Jurkat, Clone E6-1 (cell line): ENCODE measurements around a stretch of chr1.

GRCh38 chr1:174938414-174939192 is 61.1 kb upstream of the CACYBP start:
- RRBS, result no CpG with 5 or more reads among the region's 7 CpGs

DNA sequence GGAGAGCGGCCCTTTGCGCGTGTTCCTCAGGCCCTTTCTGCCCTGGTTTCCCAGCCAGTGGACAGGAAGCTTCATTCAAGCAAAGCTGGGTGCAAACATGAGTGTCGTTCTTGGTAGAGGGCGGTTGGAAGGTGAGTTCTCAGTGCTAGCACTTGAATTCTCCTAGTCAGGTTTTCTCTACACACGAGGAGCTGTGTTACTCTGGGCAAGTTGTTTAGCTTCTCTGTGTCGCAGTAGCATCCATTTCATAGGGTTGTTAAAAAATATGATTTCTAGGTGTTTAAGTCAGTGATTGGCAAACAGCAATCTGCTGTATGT is 681 bp downstream of the CACYBP start:
- RRBS, result no CpG with 5 or more reads among the region's 7 CpGs

DNA sequence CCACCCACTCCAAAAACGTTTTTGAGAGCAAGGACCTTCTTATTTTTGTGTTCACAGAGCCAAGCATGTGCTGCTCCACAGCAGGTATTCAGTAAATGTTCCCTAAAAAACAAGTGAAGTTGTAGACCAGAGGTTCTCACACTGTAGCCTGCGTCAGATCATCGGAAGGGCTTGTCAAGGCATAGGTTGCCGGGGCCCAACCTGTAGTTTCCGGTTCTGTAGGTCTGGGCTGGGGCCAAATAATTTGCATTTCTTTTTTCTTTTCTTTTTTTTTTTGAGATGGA is 50.3 kb downstream of the KIAA0040 start:
- RRBS, result no CpG with 5 or more reads among the region's 5 CpGs

DNA sequence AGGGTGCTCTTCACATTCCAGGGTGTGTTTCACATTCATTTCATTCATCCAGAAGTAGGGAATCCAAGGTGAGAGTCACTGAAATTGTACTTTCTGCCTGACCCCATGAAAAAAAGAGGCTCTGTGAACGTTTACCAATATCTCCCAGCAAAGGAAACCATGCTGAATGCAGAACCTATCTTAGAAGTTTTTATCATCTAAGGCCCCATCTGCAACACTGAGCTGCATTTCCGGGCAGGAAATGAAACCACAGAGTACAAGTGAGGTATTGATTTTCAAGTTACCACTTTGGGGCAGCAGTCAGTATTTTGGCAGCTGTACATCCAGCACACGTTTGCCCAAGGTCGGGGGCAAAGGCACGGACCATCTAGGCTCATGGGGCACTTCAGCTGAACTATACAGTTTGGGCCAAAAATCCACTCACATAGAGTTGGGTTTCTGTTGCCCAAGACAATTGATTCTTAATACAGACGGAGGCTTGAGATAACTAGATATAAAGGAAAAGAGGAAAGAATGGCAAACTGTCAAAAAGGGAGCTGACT is 16.6 kb upstream of the KIAA0040 start:
- RRBS, result no CpG with 5 or more reads among the region's 6 CpGs

DNA sequence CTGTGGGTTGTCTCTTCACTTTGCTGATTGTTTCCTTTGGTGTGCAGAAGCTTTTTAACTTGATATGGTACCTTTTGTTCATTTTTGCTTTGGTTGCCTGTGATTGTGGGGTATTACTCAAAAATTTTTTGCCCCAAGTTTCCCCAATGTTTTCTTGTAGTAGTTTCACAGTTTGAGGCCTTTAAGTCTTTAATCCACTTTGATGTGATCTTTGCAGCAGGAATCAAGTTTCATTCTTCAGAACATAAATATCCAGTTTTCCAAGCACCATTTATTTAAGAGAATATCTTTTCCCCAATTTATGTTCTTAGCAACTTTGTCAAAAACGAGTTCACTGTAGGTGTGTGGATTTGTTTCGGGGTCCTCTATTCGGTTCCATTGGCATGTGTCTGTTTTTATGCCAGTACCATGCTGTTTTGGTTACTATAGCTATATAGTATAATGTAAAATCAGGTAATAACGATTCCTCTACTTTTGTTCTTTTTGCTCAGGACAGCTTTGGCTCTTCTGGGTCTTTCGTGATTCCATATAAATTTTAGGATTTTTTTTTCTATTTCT is 81.8 kb downstream of the COP1 start:
- RRBS, result no CpG with 5 or more reads among the region's 5 CpGs

DNA sequence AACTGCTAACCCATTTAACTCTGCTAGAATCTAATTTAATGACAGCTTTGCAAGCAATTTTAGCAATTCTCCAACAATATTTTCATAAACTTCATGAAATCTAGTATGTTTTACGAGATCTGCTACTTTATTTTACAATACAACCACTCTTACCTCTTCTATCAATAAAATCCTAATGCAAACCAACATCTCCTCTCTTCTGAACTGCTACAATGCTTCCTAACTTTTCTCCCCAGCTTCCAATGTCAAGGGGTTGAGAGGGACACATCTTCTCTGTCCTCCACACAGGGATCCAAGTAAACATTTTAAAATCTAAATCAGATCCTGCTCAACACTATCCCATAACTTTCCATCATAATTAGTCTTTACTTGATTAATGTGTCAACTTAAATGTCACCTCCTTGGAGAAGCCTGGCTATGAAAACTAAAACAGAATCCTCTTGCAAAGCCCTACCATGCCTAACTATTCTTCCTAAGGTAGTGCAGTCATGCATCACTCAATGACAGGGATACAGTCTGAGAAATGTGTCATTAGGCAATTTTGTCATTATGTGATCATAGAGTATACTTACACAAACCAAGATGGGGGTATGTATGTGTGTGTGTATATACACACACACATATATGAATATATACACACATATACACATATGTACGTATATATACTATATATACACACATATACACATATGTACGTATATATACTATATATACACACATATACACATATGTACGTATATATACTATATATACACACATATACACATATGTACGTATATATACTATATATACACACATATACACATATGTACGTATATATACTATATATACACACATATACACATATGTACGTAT is 74.9 kb downstream of the COP1 start:
- RRBS, result no CpG with 5 or more reads among the region's 7 CpGs

- RRBS, result no CpG with 5 or more reads among the region's 5 CpGs
These were observed 32.0 kb downstream of the COP1 start for GRCh38 chr1:176174834-176175737.

GRCh38 chr1:176691645-176691964 is 228.6 kb downstream of the PAPPA2 start:
- RRBS, result no CpG with 5 or more reads among the region's 2 CpGs

DNA sequence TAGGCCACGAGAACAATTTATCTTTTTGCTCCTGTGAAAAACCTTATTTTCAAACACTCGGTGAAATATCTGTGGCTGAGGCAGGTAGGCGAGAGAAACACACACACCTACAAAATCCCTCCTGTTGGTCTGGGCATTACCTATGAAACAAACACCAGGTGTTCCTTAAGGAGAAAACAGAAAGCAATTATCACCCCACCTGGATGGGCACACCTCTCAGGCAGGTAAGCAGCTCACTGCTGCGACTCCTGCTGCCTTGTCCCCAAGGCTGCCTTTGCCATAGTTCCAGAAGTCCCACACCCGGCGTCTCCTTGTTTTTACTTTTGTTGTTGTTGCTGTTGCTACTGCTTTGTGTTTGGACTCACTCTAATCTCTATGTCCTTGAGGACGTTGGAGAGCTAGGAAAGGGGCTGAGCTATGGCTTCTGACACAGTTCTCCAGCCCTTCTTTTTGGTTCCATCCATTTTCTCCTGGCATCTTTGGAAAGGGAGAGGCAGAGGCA is 271.0 kb downstream of the ASTN1 start:
- RRBS, result no CpG with 5 or more reads among the region's 7 CpGs

DNA sequence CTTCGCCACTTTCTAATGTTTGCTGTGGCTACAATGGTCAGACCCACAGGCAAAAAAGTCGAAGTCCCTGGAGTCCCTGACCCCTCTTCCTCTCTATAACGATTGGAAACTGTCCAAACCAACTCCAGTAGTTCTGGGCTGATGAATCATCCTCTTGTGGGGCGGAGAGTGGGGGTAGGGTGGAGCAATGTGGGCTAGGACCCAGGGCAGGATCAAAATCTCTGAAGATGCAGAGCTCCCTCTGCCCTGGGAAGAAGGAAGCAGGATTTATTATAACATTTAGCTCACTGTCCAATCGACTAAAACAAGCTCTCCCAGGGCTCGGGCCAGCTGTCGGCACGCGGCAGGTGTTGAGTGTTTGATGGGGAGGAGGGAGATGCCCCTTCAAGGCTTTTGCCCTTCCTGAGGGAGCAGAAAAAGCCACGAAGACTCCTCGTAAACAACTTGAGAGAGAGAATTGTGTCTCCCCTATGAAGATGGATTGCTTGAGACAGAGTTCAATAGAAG is 85.7 kb downstream of the BRINP2 start:
- RRBS, result no CpG with 5 or more reads among the region's 11 CpGs

GRCh38 chr1:177650857-177651435 is 318.9 kb downstream of the SEC16B start:
- RRBS, result no CpG with 5 or more reads among the region's 3 CpGs

DNA sequence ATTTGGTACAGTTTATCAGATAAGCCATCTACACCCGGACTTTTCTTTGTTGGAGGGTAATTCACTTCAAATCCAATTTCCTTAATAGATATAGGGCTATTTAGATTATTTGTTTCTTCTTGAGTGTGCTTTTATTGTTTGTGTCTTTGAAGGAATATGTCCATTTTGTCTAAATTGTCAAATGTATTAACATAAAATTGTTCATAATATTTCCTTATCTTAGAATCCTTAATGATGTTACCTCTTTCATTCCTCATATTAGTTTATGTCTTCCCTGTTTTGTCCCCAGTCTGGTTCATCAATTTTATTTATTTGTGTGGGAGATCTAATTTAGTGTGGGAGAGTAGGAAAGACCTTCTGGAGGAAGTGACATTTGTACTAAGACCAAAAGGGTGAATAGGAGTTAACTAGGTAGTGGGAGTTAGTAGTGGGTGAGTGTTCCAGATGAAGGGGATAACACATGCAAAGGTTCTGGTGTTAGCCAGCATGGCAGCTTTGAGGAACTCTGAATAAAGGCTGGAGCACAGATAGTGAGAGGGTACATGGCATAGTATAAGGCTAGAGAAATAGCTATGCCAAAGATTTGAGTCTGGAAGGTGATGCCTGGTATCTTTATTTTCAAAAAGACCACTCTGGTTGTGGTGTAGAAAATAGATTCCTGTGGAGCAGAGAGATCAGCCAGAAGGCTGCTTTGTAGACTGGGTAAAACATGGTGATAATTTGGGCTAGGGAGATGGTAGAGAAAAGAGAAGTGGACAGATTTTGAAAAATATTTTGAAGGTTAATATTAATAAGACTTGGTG is 21.4 kb downstream of the RASAL2 start:
- RRBS, result no CpG with 5 or more reads among the region's 1 CpG

DNA sequence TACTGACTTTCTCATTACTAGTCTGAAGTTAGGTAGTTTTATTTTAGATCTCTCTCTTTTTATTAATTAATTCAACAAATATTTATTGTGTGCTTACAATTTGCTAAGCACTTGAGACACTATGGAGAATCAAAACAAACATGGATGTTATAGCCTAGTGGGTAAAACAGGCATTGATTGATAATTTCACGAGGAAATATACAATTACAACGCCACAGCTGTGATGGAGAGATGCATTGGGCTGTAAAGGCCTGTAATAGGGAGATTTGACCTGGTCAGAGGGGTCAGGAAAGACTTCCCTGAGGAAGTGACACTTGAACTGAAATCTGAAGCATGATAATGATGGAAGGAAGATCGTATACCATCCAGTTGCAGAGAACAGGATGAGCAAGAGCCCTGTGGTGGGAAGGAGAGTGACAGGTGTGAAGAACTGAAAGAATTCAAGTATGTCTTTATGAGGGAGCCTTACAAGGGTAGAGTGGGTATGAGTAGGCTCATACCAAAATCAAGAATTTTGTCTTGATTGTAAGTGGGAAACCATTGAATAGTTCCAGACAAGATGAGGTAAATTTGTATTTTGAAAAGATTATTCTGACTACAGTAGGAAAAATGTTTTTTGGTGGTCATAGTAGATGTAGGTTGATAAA is 129.3 kb downstream of the RASAL2 start:
- RRBS, result no CpG with 5 or more reads among the region's 3 CpGs

DNA sequence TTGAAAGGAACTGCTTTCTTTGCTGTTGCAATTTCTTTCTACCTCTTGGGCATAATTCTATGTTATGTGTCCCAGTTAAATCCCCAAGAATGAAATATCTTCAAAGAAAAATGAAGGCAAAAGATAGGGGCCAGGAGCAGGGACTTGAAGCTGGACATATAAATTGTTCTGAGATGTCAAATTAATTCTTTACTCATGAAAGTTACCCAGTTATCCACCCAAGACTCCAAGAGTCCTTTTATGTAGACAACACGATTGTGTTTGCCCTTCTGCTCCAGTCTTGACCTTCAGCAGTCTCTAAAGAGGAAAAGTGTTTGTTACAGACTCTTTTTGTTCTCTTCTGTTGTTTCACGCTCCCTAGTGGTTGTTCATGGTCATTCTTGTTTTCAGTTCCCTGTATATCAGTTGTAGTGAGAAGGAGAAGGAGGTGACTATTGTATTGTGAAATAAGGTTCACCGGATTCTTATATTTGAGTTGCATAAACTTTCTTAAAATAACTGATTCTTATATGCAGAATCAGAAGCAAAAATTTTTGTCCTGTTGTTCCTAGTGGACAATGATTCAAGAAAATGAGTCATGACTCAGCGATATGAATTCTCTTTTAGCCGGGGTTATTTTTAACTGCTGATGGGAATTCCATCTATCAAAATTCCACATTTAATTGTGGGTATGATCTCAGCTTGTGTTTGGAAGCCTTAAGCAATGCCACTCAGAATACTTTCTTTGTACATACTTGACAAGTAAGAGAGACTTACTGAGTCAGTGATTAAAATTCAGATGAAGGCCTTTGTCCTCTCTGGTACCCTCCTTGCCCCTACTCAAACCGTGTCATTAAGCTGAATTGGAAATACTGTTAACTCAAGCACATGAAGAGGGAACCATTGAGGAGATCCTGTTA is 152.2 kb downstream of the CLEC20A start:
- RRBS, result 64% methylated on average over 3 of the region's 6 CpGs

- RRBS, result no CpG with 5 or more reads among the region's 18 CpGs
These were observed 24.0 kb downstream of the TEX35 start for GRCh38 chr1:178536657-178537635.

- RRBS, result no CpG with 5 or more reads among the region's 4 CpGs
These were observed 61.4 kb downstream of the TEX35 start for GRCh38 chr1:178574198-178574828.

DNA sequence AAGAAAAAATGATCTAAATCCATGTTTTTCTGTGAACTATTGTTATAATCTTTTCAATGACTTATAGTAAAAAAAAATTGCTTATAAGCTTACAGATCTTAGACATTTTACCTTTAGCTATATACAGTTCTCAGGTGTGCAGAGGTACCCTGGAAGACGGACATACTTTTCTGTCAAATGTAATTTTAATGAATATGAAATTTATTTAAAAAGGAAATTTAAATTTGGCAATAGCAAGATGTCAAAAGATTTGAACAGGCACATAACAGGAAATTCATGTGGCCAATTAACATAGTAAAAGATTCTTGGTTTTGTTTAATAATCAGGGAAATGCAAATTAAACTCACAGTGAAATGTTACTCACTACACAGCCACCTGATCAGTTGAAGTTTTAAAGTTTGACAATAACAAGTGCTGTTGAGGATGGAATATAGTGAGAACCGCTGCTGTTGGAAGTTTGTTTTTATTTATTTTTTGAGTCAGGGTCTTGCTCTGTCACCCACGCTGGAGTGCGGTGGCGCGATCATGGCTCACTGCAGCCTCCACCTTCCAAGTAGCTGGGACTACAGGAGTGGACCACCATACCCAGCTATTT is 63.9 kb downstream of the TEX35 start:
- RRBS, result no CpG with 5 or more reads among the region's 6 CpGs

- RRBS, result no CpG with 5 or more reads among the region's 5 CpGs
These were observed 687 bp upstream of the RALGPS2 start for GRCh38 chr1:178724416-178724697.

GRCh38 chr1:178917916-178918380 is 47.1 kb upstream of the ANGPTL1 start:
- RRBS, result no CpG with 5 or more reads among the region's 2 CpGs